Skeletal muscle cell (primary cell): ENCODE measurements around the genes OXT and SIGLEC1.

- RRBS, result no CpG with 5 or more reads among the region's 14 CpGs
Observed at GRCh38 chr20:2507551-2508353, 963 bp downstream of the ZNF343 start.

- RRBS, result no CpG with 5 or more reads among the region's 3 CpGs
Observed at GRCh38 chr20:2599571-2600195, 52.7 kb upstream of the NOP56 start.

DNA sequence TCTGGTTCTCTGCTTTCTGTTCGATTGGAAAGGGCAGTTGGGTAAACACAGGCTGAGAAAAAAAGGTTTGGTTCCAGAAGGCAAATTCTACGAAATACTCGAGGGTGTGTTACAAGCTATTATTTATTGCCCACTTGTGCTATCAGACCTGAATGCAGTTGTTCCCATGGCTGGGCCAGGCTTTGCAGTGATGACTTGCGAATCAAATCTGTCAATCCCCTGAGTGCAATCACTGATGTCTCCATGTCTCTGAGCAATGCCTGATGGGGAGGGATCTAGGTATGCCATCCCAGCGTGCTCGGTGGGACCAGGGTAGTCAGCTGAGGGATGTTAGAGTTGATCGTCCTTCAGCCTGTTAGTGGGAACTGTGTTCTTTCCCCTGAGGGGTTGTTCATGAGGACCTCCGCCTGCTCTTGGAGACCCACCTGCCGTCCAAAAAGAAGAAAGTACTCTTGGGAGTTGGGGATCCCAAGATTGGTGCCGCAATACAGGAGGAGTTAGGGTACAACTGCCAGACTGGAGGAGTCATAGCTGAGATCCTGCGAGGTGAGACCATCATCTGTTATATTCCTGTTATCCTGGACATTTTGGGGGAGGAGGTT is 1.7 kb downstream of the NOP56 start:
- RRBS, result no CpG with 5 or more reads among the region's 11 CpGs

- RRBS, result no CpG with 5 or more reads among the region's 20 CpGs
Observed at GRCh38 chr20:2654632-2655774, 2.6 kb downstream of the NOP56 start.

GRCh38 chr20:2751870-2752942 is 48.2 kb downstream of the CPXM1 start:
- RRBS, result under 1% methylated on average over 64 of the region's 124 CpGs

DNA sequence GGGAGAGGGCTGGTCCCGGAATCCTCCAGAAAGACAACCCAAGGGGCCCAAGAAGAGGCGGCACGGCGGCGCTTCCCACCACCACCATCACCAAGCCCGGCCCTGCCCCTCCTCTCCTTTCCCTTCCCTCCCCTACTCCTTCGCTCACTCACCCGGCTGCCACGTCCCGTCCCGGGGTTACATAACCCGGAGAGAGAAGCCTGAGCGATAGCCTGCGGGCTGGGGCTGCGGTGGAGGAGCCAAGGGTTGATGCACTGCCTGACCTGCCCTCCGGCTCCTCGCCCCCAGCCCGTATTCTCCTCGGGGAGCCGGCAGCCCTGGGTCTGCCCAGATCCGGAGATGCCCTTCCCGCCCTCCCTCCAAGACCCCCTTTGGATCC is 4.5 kb upstream of the CPXM1 start:
- RRBS, result 3% methylated on average over 11 of the region's 22 CpGs

DNA sequence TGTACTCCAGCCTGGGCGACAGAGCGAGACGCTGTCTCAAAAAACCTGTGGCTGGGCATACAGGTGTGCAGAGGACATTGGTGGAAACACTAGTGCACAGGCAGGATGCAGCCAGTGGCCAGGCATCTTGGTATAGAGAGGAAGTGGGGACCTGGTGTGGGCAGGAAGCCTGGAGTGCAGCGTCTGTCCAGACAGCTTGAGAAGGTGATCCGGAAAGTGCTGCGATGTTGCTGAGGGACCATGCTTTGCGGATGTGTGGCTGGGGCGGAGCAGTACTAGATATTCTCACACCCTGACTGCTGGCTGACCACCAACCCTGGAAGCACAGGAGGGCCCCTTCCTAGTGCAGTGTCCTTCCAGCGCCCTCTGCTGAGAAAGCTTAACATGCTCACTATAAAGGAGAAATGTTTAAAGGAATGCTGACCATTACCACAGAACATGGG is 11.4 kb downstream of the VPS16 start:
- RRBS, result no CpG with 5 or more reads among the region's 9 CpGs

- RRBS, result no CpG with 5 or more reads among the region's 5 CpGs
Observed at GRCh38 chr20:2878509-2879571, 5.6 kb downstream of the PTPRA start.

- RRBS, result no CpG with 5 or more reads among the region's 7 CpGs
Observed at GRCh38 chr20:3020999-3021588, 22.3 kb upstream of the GNRH2 start.

- RRBS, result under 1% methylated on average over 19 of the region's 60 CpGs
Observed at GRCh38 chr20:3046153-3046682, 366 bp downstream of the MRPS26 start.

GRCh38 chr20:3070962-3071513 is 382 bp upstream of the OXT start:
- RRBS, result 49% methylated on average over 5 of the region's 13 CpGs

- RRBS, result 38% methylated on average over 6 of the region's 13 CpGs
Observed at GRCh38 chr20:3071514-3071703, at the start of gene OXT. Gene OXT (plus strand): TSS chr20:3071620.

GRCh38 chr20:3199881-3200664 is 4.4 kb downstream of the DDRGK1 start:
- RRBS, result no CpG with 5 or more reads among the region's 24 CpGs

- RRBS, result 2% methylated on average over 11 of the region's 70 CpGs
Observed at GRCh38 chr20:3238505-3239096, 389 bp downstream of the SLC4A11 start.

DNA sequence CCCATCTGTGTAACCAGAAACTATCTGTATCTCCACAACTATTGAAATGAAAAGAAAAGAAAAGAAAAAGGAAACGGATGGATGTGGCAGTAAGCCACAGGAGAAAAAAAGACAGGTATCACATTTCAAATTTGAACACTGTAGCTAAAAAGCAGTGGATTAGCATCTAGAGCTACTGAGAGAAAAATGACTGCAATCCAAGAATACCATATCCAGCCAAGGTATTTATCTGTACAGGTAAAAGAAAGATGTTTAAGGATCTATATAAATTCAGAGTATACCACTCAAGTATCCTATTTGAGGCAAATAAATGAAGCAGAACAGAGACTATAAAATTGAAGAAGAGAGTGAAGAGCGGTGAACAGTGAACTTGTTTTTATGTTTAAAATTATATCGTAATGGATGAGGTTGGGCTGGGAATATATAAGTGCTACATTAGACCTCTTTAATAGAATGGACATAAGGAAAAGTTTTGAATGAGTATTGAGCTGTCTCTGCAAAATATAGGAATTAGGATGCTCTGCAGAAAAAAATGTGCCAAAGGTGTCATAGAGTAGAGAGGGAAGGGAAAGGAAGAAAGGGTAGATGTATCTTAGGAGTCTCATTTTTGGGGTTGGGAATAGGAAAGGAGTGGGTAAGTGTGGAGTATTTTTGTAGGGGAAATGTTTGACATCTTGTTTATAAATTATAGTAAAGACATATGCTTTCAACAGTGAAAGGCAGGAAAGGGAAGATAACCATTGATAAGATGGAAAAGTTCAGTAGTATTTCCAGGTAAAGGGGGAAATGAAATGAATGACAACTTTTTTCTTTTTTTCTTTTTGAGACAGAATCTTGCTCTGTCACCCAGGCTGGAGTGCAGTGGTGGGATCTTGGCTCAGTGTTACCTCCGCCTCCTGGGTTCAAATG is 49.1 kb downstream of the ATRN start:
- RRBS, result no CpG with 5 or more reads among the region's 4 CpGs

DNA sequence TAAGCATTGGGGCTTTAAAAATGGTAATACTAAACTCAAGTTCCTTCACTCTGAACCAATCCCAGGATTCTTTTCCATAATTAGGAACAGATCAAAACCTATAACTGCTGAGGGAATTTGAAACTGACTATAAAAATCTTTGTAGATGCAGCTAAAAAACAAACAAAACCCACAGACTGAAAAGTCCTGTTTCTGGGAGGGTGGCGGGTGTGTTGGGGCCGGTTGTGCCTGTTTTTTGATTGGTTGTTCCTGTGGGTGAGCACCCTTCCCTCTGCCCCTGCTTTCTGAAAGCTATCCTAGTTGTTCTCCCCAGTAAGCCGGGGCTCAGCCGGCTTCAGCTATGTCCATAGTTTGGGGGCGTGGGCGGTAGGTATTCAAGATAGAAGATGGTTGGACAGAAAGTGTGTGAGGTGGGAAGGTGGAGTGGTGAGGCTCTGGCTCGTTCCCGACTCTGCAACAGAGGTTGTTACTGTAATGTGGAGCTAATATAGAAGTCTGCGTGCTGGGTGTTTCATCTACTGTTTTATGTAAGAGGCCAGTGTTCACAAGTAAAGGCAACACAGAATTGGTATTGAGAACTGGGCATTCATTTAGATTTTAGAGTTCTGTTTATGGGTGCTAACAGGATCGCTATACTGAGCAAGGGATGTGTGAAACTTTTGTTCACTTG is 49.1 kb downstream of the GFRA4 start:
- RRBS, result no CpG with 5 or more reads among the region's 10 CpGs

DNA sequence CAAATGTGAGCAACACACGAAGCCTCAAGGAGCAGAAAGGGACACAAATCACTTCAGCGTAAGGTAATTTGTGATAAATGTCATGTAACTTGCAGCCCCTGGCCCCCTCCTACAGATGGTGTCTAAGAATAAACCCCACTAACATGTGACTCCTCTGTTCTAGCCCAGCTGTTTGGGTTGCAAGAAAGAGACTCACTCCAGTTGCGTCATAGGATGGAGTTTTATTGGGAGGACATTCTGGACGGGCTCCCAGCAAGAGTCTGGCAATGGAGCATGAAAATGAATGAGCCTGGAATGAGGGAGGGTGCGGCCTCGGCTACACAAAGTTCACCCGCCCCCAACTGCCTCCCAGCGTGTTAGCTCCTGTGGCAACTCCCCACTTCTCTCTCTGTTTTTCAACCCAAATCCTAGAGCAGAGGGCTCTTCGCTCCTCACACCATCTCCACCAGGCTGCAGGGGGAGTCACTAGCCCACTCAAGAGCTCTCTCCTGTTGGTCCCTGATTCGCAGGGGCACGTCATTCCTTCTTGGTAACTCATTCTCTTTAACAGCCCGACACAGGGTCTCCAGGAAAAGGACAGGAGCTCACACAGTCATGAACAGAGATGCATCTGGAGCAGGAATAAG is 5.1 kb upstream of the ADAM33 start:
- RRBS, result no CpG with 5 or more reads among the region's 12 CpGs

- RRBS, result no CpG with 5 or more reads among the region's 20 CpGs
Observed at GRCh38 chr20:3711946-3712946, at the start of gene SIGLEC1. Gene SIGLEC1 (minus strand): TSS chr20:3712600.

GRCh38 chr20:3727157-3727718 is 5.2 kb upstream of the HSPA12B start:
- RRBS, result no CpG with 5 or more reads among the region's 8 CpGs

- RRBS, result 51% methylated on average over 21 of the region's 107 CpGs
Observed at GRCh38 chr20:3751682-3752660, 15.6 kb downstream of the ADISSP start.